Myometrial cell (primary cell): Measurements from ENCODE around the genes MASTL, ACBD5, BAMBI and LYZL1.

GRCh38 chr10:26944223-26944864, 83.6 kb upstream of the ABI1 start:
- RAMPAGE, long total RNA = no peak

- RAMPAGE, long total RNA = no peak
Measured at GRCh38 chr10:26946285-26946757, 85.6 kb upstream of the ABI1 start.

DNA sequence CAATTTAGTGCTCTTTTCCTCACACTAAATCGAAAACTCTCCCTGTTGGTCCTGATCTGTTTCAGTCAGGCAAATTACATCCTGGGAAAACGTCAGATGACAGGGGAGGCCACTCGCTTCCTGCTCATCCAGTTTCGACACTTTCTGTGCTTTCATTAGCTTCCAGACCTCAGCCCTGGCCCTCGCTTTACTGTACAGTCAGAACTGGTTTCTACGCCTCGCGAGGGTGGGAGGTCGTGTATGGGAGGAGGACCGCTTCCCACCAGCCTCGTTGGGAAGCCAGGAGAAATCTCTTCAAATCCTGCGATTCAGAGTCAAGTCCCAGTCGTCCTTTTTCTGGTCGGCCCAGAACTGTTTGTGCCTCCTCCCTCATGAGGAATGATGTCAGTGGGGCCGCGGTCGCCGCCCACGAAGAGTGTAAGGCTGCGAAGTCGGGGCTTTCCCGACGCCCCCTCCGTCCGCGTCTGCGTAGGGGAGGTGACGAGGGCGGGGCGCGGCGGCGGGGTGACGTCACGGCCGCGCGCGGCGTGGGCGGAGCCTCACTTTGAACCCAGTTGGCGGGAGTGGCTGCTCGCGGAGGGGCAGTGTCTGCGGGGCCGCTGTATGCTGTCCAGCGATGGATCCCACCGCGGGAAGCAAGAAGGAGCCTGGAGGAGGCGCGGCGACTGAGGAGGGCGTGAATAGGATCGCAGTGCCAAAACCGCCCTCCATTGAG, at the start of gene MASTL:
Gene MASTL (plus strand): TSS at position 542 of the 715 bp plus-strand sequence.
- RAMPAGE, long total RNA = no peak

GRCh38 chr10:27240153-27240967, at the start of gene ACBD5:
Gene ACBD5, minus strand, starts transcription at chr10:27240797.
- RAMPAGE, long total RNA = start-site peak on the minus strand at chr10:27240506-27240637, 21 and 46 reads in 2 replicates; start-site peak on the minus strand at chr10:27240793-27240828, 56 and 34 reads in 2 replicates

GRCh38 chr10:27354720-27355042, 114.1 kb upstream of the ACBD5 start:
- RAMPAGE, long total RNA = no peak

DNA sequence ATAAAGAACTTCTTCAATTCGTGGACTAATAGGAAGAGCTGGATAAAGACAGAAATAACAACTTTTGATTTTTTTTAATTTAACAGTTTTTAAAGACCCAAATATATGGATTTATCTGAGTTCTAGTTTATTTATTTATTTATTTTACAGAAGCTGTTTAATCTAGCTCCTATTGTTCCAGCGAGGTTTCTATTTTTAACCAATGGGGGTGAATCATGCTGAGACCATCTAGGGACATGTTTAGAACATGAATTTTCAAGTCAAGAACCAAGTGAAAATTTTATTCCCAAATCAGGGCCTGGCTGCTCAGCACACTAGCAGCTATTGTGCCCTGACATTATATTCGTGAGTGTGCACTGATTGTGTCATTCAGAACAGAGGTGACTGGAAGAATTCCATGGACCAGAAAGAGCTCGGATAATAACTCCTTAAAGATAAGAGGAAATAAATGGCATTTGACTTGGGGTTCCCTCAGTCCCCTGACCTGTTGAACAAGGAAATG, 24.6 kb upstream of the MPP7 start:
- RAMPAGE, long total RNA = no peak

- RAMPAGE, long total RNA = no peak
Measured at GRCh38 chr10:28429777-28430284, 103.1 kb upstream of the WAC start.

- RAMPAGE, long total RNA = no peak
Measured at GRCh38 chr10:28500090-28500701, 32.7 kb upstream of the WAC start.

- RAMPAGE, long total RNA = no peak
Measured at GRCh38 chr10:28533811-28534069, 822 bp downstream of the WAC start.

DNA sequence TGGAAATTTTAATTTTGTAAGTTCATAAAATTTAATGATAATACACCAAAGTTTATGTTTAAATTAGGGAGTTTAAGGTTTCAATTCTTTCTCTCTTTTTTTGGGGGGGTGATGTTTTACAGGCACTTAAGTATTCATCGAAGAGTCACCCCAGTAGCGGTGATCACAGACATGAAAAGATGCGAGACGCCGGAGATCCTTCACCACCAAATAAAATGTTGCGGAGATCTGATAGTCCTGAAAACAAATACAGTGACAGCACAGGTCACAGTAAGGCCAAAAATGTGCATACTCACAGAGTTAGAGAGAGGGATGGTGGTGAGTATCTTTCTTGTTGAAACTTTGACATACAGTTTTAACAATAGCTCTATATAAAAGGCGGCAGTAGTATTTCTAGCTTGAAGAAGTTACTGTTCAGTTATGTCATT, 2.5 kb downstream of the WAC start:
- RAMPAGE, long total RNA = no peak

DNA sequence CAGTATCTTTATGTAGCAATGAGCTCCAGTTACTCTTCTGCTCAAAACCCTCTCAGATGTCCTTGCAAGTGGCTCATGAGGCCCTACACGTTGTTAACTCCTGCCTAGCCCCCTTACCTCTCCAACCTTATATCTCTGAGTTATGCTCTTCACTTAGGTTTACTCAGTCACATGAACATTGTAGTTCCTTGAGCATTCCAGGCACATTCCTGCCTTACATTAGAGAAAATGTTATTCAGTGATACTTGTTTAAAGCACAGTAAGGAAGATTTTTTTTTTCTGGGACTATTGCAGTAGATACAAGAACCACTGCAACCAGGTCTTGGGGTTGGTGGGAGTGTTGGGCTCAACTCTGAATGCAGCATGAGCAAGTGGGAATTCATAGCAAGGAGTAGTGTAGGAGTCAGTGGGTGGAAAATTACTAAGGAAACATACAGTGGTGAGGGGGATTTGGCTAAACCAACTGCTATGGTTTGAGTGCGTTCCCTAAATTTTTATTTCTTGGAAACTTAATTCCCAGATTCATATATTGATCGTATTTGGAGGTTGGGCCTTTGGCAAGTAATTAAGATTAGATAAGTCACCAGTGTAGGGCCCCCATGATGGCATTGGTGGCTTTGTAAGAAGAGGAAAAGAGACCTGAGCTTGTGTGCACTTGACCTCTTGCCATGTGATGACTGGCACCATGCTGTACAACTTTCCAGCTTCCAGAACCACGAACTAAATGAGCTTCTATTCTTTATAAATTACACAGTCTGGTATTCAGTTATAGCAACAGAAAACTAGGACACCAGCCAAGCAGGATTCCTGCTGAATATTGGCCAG, 22.5 kb downstream of the WAC start:
- RAMPAGE, long total RNA = no peak

DNA sequence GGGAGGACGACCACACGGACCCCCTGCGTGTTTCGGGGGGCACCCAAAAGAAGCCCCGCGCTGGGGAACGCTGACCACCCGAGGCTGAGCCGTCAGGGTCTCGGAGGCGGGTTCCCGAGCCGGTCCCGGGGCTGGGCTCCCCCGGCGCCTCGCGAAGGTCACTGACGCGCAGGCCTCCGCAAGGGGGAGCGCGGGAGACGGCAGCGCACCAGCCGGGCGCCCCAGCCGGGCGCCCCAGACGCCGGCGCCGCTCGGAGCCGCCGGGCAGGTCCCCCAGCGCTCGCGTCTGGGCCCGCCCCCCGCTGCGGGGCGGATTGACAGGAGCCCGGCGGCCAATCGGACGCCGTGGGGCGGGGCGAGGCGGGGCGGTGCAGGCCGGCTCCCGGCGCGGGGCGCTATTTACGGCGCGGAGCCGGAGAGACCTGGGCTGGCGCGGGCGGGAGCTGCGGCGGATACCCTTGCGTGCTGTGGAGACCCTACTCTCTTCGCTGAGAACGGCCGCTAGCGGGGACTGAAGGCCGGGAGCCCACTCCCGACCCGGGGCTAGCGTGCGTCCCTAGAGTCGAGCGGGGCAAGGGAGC, at the start of gene BAMBI:
Gene BAMBI (plus strand): TSS at position 425 of the 581 bp plus-strand sequence.
- RAMPAGE, long total RNA = no peak

DNA sequence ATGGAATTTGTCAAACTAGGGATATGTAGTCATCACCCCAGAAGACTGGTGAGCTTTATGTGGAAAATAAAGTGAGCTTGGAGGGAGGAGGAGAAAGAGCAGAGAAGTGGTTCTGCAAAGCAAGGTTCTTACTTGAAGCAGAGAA, 2.3 kb downstream of the BAMBI start:
- RAMPAGE, long total RNA = no peak

DNA sequence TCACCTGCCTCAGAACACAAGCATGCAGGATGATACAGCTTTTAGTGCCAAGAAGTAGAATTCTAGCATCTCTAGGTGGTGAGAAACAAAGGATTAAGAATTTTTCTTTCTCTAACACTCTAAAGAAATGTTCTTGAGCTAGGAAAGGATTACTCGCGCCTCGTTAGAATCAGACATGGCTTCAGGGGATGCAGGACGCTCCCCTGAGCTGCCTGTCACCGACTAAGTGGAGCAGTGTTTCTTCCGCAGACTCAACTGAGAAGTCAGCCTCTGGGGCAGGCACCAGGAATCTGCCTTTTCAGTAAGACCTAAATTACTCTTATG, at the start of gene LYZL1:
Gene LYZL1 (plus strand): TSS at position 141 of the 324 bp plus-strand sequence.
- RAMPAGE, long total RNA = no peak

DNA sequence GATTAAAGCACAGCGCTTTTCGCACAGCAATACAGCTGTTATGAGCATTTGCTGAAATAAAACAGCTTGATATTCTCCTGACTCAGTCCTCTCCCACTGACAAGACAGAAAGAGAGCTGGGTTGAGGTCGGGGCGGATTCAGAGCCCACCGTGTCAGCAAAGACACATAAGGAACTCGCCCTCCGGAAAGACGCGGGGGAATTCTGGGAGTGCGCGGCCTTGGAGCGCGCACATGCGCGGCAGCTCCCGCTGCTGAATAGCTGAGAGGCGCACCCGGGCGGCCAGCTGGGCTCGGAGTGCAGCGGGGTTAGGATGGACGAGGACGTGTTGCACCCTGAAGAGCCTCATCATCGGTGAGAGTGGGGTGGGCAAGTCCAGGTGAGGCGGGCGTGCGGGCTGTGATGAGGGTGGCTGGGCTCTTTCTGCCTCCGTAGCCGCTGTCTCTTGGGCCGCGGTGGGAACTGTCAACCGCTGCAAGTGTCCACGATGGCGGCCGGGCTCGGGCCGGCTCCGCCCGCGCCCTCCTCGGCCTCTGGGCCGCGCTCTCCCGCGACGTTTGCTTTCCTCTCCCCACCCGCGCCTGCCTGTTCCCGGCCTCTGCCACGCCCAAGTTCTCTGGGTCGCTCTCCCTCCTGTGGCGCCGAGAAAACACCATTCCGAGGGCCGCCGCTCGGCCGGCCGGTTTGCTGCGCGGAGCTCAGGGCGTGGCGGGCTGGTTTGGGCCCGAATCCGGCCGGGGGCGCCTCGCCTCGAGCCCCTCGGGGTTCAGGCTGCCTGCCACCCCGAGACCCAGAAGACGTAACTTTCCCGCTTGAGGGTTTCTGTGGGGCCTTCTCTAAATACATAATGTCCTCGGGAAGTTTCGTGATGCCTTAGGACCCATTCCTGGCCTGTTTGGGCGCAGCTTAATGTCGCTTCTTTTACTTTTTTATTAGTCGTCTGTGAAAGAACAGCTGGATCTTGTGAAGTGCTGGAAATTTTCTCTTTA, 120.7 kb downstream of the LYZL1 start:
- RAMPAGE, long total RNA = start-site peak on the plus strand centred at position 275 of the sequence, 49 bp wide, 467 and 335 reads in 2 replicates

DNA sequence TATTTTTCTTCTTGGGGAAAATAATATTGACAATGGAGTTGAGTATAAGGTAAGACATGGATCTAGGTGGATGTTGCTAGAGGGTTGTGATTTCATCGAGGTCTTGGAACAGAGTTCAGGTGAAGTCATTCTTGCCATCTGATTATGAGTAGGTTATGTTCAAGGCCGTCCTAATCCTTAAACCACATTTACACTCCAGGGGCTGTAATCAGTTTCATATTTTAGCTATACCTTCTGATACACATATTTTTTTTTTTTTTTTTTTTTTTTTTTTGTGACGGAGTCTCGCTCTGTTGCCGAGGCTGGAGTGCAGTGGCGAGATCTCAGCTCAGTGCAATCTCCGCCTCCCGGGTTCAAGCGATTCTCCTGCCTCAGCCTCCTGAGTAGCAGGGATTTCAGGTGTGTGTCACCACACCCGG, 121.6 kb downstream of the LYZL1 start:
- RAMPAGE, long total RNA = no peak

DNA sequence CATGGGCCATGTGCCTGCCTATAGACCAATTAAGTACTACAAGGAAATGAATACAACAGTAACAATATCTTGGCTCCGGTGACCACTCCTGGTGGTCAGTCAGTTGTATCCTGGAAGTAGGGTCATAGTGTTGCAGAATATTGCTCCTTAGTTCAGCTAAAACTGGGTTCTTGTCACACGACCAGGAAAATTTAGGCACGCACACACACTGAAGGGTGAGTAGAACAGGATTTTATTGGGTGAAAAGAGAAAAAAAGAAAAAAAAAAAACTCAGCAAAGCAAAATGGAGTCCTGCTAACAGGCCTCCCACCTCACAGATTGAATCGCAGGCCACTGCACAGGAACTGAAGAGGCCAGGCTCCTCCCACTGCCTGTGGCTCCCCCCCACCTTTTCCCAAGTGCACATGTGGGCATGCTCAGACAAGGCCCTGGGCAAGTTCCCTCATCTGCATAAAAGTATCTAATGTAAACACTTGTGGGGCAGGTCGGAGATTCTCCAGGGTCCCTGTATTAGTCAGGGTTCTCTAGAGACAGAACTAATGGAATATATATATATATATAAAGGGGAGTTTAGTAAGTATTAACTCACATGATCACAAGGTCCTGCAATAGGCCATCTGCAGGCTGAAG, 155.2 kb downstream of the LYZL1 start:
- RAMPAGE, long total RNA = no peak

- RAMPAGE, long total RNA = no peak
Measured at GRCh38 chr10:29479351-29480439, 155.1 kb downstream of the SVIL start.

GRCh38 chr10:29610592-29611247, 24.1 kb downstream of the SVIL start:
- RAMPAGE, long total RNA = no peak

DNA sequence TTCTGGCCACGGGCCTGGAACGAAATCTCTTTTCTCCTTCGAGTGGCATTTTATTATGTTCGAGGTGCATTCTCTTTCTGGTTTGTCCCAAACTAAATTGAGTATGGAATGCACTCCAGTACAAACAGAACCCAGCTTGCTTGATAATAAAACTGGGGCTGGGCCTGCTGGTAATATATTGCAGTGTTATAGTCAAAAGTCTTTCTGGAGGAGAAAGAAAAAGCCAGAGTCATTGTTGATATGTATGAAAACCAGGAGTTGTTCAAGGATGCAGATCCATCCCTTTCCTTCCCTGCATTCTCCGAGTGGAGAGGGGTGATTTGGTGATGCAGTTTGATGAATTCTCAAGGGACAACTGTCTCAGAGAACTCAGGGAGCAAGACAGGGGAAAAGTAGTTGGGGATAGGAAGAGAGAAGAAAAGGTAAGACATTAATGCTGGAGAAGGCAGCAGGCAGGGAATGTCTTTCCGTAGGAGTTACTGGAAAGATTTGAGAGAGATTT, 160.6 kb upstream of the SVIL start:
- RAMPAGE, long total RNA = no peak